Stomach (tissue), 7 donors: Measurements from ENCODE around the gene CELF6.

- PRO-cap, result no peak
- RAMPAGE, long total RNA, 5 experiments, result no peak in any of the 5 experiments
- RRBS, result no CpG with 5 or more reads among the region's 8 CpGs
Measured at GRCh38 chr15:70807011-70807549, 43.7 kb upstream of the UACA start.

GRCh38 chr15:70852917-70853715, 841 bp downstream of the LARP6 start:
- PRO-cap, result unidirectional peak, plus-strand start at chr15:70853557
- RAMPAGE, long total RNA, 5 experiments, result no peak in any of the 5 experiments
- RRBS, result 5% methylated on average over 7 of the region's 24 CpGs

DNA sequence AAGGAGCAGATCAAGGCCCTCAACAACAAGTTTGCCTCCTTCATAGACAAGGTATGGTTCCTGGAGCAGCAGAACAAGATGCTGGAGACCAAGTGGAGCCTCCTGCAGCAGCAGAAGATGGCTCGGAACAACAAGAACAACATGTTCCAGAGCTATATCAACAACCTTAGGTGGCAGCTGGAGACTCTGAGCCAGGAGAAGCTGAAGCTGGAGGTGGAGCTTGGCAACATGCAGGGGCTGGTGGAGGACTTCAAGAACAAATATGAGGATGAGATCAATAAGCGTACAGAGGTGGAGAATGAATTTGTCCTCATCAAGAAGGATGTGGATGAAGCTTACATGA, 5.0 kb upstream of the LARP6 start:
- PRO-cap, result no peak
- RAMPAGE, long total RNA, 5 experiments, result no peak in any of the 5 experiments
- RRBS, result no CpG with 5 or more reads among the region's 2 CpGs

GRCh38 chr15:71049001-71049410, 66.3 kb upstream of the THSD4 start:
- PRO-cap, result no peak
- RAMPAGE, long total RNA, 5 experiments, result no peak in any of the 5 experiments

DNA sequence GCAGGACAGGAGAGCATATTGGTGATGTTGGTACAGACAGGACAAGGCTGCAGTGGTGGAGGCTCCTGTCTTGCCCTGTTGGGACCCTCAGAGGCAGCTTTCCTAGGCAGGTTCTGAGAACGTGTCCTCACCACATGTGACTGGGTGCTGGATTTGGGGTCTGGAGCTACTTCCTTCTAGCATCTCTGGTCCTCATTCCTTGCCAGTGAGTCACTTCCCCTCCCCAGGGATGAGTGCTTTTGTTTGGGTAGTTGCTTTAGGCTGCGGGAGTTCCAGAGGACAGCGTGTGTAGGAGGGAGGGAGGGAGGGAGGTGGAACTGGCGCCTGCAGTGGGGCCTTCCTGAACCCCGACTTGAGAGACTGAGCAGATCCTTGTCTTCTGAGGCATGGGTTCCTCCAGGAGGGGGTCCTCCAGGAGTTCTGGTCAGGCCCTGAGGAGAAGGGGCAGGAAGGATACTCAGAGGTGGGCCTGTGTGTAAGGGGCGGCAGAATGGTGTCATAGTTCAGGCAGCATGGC, 21.2 kb downstream of the THSD4 start:
- PRO-cap, result no peak
- RAMPAGE, long total RNA, 5 experiments, result no peak in any of the 5 experiments
- RRBS, result no CpG with 5 or more reads among the region's 6 CpGs

DNA sequence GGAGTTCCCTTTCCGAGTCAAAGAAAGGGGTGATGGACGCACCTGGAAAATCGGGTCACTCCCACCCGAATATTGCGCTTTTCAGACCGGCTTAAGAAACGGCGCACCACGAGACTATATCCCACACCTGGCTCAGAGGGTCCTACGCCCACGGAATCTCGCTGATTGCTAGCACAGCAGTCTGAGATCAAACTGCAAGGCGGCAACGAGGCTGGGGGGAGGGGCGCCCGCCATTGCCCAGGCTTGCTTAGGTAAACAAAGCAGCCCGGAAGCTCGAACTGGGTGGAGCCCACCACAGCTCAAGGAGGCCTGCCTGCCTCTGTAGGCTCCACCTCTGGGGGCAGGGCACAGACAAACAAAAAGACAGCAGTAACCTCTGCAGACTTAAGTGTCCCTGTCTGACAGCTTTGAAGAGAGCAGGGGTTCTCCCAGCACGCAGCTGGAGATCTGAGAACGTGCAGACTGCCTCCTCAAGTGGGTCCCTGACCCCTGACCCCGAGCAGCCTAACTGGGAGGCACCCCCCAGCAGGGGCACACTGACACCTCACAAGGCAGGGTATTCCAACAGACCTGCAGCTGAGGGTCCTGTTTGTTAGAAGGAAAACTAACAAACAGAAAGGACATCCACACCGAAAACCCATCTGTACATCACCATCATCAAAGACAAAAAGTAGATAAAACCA, 59.2 kb downstream of the THSD4 start:
- PRO-cap, result no peak
- RAMPAGE, long total RNA, 5 experiments, result no peak in any of the 5 experiments
- RRBS, result no CpG with 5 or more reads among the region's 22 CpGs

GRCh38 chr15:71314754-71315335, 199.6 kb downstream of the THSD4 start:
- PRO-cap, result no peak
- RAMPAGE, long total RNA, 5 experiments, result no peak in any of the 5 experiments

DNA sequence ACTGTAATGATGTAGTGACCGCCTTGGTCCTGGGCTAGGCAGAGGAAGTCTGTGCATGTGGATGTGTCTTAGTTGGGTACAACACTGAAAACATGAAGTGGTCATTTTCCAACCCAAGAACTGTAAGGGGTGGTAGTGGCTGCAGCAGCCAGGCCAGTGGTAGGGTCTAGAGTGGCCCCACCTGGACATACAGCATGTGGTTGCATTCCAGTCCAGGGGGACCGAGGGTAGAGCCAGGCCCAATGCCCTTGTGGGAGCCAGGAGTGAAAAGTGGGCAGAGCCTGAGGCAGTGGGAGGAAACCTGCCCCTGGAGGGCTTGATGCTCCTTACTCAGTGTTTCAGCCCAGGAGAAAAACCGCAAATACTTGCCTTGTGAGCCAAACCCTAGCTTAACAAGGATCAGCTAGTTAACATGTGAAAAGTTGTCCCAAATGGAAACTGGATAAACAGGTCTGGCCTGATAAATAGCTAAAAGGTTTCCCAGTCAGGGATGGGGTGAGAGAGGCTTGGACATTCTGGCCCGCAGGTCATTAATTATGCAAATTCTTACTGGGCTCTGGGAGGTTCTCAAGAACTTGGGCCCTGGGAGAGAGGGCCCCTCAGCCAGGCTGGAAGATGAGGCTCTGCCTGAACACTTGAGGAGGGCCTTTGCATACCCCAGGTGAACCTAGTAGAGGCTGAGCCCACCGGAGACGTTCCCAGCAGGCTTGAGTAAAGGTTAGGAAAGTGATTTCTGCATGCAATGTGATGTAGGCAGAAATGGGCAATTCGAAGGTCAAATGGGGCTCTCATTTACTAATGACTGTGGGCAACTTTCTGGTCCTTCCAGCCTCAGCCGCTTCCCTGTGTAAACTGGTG, 222.0 kb downstream of the THSD4 start:
- PRO-cap, result no peak
- RAMPAGE, long total RNA, 5 experiments, result no peak in any of the 5 experiments
- RRBS, result no CpG with 5 or more reads among the region's 8 CpGs

- PRO-cap, result no peak
- RAMPAGE, long total RNA, 5 experiments, result start-site peak on the plus strand in 1 of 5 experiments, at chr15:71342008-71342024 at its widest, 5 reads per replicate; start-site peak on the minus strand in 4 of 5 experiments, at chr15:71341737-71341750 at its widest, 11 to 105 reads per replicate
- RRBS, result no CpG with 5 or more reads among the region's 15 CpGs
Measured at GRCh38 chr15:71341568-71342532, 226.6 kb downstream of the THSD4 start.

- PRO-cap, result unidirectional peak, plus-strand start at chr15:71400548
- RAMPAGE, long total RNA, 5 experiments, result no peak in any of the 5 experiments
- RRBS, result no CpG with 5 or more reads among the region's 3 CpGs
Measured at GRCh38 chr15:71400466-71400674, 285.1 kb downstream of the THSD4 start.

GRCh38 chr15:71455055-71455527, 339.8 kb downstream of the THSD4 start:
- PRO-cap, result no peak
- RAMPAGE, long total RNA, 5 experiments, result start-site peak on the plus strand in 1 of 5 experiments, at chr15:71455038-71455492 at its widest, 7 reads per replicate
- RRBS, result no CpG with 5 or more reads among the region's 4 CpGs

GRCh38 chr15:71747353-71747977, 62.9 kb upstream of the NR2E3 start:
- PRO-cap, result no peak
- RAMPAGE, long total RNA, 5 experiments, result no peak in any of the 5 experiments
- RRBS, result no CpG with 5 or more reads among the region's 7 CpGs

- PRO-cap, result bidirectional peak, plus-strand start at chr15:72117156, minus-strand start at chr15:72117119; bidirectional peak, plus-strand start at chr15:72117620, minus-strand start at chr15:72117615
- RAMPAGE, long total RNA, 5 experiments, result no peak in any of the 5 experiments
- RRBS, result 2% methylated on average over 11 of the region's 39 CpGs
Measured at GRCh38 chr15:72117035-72117678, 793 bp downstream of the MYO9A start.

DNA sequence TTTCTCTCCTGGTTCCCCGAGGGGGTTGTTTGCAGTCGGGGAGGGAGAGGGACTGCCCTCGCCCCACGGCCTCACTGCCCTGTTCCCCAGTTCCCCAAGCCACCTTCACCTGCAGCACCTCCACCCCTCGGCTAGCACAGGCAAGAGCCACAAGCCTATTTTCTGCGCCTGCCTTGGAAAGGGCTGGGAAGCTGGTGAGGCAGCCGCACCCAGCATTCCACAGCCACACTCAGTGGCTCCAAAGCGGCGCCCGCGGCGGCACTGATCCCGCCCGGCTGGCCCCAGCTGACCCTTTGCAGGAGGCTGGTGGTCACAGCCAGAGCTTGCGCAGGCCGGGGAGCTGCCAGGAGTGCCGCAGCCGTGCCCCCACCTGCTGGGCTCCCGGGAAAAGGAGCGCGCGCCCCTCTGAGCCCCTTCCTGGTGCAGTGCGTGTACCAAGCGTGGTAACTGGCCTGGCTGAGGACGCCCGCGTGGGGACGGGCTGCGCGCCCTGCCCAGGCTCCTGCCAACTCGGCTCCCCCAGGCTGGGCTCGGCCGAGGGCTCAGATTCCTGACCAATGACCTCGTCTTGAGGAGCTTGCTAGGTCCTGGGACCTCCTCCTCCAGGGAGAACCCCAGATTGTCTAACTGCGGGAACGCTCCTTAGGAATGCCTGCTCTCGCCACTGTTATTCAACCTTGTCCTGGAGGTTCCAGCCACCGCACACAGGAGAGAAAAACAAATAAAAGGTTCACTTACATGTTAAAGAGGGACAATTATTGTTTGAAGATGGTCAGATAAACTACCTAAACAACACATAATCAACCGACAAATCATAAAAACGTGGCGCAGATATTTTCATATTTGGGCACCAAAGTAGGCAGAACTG, 13.3 kb downstream of the GRAMD2A start:
- PRO-cap, result bidirectional peak, plus-strand start at position 319 of the sequence, minus-strand start at position 216 of the sequence
- RAMPAGE, long total RNA, 5 experiments, result no peak in any of the 5 experiments
- RRBS, result 4% methylated on average over 6 of the region's 41 CpGs

DNA sequence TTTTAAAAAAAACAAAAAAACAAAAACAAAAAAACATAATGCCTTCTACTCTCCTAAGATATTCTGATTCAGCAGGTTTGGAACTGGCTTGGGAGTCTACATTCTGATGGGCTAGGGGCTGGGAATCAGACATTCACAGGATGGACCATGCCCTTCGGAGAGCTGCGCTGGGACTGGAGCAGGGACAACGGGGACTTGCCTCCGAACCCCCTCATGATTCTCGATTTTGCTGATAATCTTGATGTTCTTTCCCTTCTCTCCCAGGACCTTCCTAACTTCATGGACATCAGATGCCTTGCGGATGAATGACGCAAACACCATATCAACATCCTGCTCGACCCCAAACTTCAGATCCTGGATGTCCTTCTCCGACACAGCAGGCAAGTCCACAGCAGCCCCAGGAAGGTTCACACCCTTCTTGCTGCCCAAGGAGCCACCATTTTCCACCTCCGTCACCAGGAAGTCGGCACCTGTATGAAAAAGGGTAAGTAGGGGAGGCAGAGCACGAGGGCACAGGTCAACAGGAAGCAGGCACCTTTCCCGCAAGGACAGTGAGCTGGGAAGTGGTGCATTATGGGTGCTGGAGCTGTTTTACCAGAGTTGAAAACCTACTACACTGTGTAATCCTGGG, 10.9 kb upstream of the GRAMD2A start:
- PRO-cap, result no peak
- RAMPAGE, long total RNA, 5 experiments, result start-site peak on the minus strand in 1 of 5 experiments, centred at position 424 of the sequence, 92 reads per replicate
- RRBS, result no CpG with 5 or more reads among the region's 13 CpGs

- PRO-cap, result no peak
- RAMPAGE, long total RNA, 5 experiments, result no peak in any of the 5 experiments
- RRBS, result no CpG with 5 or more reads among the region's 12 CpGs
Measured at GRCh38 chr15:72210269-72210595, 12.6 kb upstream of the GRAMD2A start.

DNA sequence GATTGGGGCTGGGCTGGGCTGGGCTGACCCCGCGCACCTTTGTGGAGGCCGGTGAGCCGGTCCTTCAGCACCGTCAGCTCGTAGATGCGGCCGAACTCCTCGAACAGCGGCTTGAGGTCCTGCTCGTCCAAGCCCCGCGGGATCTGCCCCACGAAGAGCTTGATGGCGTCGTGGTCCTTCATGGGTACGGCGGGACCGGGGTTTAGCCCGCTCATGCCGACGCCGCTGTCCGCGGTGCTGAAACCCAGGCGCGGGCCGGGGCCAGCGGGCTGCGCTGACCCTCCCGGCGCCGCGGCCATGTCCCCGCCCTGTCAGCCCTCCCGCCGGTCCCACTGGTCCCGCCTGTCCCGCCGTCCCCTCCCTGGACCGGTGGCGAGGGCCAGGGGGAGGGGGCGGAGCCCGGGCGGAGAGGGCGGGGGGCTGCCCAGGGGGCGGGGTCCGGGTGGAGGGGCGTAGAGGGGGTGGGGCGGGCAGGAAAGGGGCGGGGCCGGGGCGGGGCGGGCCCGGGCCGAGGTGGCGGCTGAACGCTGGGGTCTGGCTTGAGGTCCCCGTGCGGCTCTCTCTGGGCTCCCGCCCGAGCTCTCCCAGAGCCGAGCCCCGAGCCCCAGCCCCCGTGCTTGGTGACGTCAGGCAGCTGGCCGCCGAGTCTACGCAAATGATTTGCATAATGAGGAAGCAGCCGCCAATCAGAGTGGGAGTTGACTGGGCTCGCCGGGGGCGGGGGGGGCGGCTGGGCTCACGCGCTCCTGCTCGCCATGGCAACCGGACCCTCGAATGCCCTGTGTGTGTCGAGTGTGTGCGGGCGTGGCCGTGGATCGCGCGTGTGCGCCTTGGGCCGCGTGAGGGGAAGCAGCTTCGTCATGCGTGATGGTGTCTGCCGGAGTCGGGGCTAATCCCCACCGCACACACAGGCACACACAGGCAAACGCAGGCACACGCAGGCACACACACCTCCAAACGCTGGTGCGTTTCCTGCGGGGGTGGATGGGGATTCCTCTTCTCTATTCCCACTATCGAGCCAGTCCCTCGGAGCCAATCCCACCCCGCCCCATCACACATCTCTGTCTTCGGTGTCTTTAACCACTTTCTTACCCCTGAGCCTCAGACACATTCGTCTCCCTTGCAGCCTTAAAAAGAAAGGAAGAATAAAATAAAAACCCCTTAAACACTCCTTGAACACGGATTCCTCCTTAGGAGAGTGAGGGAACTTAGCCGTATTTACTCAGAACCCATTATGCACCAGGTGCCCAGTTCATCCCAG, at the start of gene CELF6:
TSS of gene CELF6 (minus strand) at position 582 of the 1,261 bp plus-strand sequence.
- PRO-cap, result bidirectional peak, plus-strand start at position 833 of the sequence, minus-strand start at position 561 of the sequence
- RAMPAGE, long total RNA, 5 experiments, result no peak in any of the 5 experiments
- RRBS, result 2% methylated on average over 40 of the region's 106 CpGs

DNA sequence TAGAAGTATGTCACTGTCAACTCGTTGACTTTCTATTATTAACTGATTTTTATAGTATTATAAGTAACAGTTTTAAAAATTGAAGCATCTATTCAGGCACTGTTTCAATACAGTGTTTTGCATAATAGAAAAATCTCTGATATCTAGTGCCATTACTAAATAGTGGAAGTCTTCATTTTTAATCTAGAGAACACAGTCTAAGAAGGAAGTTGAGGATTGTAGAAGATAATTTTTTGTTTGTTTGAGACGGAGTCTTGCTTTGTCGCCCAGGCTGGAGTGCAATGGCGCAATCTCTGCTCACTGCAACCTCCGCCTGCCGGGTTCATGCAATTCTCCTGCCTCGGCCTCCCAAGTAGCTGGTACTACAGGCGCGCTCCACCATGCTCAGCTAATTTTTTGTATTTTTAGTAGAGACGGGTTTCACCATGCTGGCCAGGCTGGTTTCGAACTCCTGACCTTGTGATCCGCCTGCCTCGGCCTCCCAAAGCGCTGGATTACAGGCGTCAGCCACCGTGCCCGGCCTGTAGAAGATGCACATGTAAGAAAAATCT, 2.1 kb downstream of the ARIH1 start:
- PRO-cap, result no peak
- RAMPAGE, long total RNA, 5 experiments, result start-site peak on the plus strand in 2 of 5 experiments, centred at positions 159 to 310 of the sequence, 8 to 17 reads per replicate
- RRBS, result no CpG with 5 or more reads among the region's 17 CpGs

DNA sequence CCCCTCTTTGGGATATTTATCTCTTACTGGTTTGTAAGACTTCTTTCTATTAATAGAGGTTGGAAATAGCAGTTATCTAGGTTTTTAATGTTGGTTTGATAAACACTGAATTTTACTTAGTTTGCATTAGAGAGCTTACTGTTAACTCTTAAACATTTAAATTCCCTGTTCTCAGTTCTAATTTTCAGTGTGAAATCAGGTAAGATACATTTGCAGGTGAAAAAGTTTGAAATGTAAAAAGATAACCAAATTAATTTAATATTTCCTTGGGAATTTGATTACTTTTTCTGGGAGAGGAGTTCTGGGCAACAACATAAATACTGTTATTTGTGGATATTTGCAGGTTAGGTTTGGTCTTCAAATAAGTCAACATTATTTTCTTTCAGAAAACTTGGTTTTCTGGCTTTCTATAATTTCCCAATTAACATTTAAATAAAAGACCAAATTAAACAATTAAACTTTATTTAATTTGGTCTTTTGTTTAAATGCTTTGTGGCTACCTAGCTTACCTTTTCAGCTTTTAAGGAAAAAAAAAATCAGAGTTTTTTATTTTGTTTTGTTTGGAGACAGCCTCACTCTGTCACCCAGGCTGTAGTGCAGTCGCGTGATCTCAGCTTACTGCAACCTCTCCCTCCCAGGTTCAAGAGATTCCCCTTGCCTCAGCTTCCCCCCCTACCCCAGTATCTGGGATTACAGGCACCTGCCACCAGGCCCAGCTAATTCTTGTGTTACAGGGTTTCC, 3.3 kb downstream of the ARIH1 start:
- PRO-cap, result no peak
- RAMPAGE, long total RNA, 5 experiments, result no peak in any of the 5 experiments
- RRBS, result no CpG with 5 or more reads among the region's 2 CpGs

- PRO-cap, result no peak
- RAMPAGE, long total RNA, 5 experiments, result start-site peak on the plus strand in 2 of 5 experiments, at chr15:72496744-72496858 at its widest, 5 to 8 reads per replicate
- RRBS, result no CpG with 5 or more reads among the region's 4 CpGs
Measured at GRCh38 chr15:72496407-72497369, 22.6 kb downstream of the ARIH1 start.